Thyroid gland (tissue), 7 donors: ENCODE results near the gene SCYGR4.

GRCh38 chr2:227406352-227406686 lies 18.6 kb upstream of the SCYGR1 start:
- PRO-cap, 2 experiments, result peak in 2 of 2 experiments; most common plus-strand start chr2:227406431 (in 2)
- RAMPAGE, long total RNA, 5 experiments, result no peak in any of the 5 experiments

DNA sequence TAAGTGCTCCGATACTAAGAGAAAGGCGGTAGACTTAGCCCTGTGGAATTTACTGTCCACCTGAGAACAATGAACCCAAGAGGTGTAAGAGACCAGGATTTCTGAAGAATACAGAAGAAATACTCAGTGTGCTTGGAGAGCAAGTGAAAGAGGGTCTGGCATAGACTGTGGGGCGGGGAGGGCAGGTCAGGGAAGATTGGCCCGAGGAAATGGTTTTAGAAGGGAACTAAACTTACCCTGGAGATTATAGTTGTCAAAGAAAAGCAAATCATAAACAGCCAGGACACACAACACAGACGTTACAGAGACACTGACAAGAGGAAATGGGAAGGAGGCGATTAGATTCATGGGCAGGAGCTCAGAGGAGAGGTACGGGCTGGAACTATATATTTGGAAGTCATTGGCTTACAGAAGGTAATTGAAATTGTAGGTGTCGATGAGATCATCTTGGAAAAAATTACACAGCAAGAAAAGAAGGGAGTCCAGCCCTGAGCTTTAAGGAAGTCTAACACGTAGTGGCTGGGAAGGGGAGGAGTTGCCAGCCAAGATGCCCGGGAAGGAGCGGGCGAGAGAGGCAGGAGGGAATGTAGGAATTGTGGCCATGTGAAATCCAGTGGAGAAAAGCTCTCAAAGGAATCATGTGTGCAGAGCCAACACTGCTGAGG lies 25.4 kb upstream of the SCYGR1 start:
- PRO-cap, 2 experiments, result peak in 1 of 2 experiments; most common minus-strand start position 384 of the sequence (in 1)
- RAMPAGE, long total RNA, 5 experiments, result no peak in any of the 5 experiments

DNA sequence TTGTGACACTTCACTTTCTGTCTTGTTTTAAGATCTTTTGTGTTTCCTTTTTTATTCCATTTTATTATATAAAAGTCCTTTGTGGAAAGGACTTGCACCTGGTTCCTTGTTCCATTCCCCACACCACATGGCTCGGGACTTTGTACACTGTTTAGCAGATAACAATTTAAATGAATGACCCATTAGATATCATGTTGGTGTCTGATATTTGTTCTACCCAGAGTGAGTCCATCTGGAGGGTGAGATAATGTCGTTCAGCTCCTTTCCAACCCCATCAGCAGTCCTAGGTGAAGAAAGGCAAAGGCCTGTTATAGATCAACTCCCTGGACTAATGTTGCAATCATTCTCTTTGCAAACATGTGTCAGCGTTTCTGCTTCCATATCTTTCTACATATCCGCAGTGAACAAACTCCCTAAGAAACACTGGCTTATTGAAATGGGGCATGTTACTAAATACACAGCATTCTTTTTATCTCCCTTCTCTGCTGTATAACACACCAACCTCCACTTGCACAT lies 20.7 kb upstream of the AGFG1 start:
- PRO-cap, 2 experiments, result no peak in any of the 2 experiments
- RAMPAGE, long total RNA, 5 experiments, result no peak in any of the 5 experiments

DNA sequence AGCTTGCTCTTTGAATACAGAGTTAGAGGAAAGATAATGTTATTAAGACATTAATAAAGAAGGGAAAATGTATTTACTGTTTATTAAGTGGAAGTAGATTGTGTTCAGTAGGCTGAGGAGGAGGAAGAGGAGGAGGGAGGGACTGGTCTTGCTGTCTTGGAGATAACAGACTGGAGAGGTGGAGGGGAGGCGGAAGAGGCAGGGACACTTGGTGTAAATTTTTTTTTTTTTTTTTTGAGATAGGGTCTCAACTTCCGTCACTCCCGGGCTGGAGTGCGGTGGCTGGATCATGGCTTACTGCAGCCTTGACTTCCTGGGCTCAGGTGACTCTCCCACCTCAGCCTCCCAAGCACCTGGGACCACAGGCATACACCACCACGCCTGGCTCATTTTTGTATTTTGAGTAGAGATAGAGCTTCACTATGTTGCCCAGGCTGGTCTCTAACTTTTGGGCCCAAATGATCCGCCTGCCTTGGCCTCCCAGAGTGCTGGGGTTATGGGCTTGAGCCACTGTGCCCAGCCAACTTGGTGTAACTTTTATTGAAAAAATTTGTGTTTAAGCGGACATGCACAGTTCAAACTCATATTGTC lies 32.1 kb downstream of the AGFG1 start:
- PRO-cap, 2 experiments, result no peak in any of the 2 experiments
- RAMPAGE, long total RNA, 5 experiments, result no peak in any of the 5 experiments

GRCh38 chr2:227617298-227617696 lies at the start of gene SCYGR4:
SCYGR4 (plus strand) TSS chr2:227617498.
- PRO-cap, 2 experiments, result no peak in any of the 2 experiments
- RAMPAGE, long total RNA, 5 experiments, result no peak in any of the 5 experiments

GRCh38 chr2:227781115-227781621 lies 32.5 kb upstream of the CCL20 start:
- PRO-cap, 2 experiments, result peak in 1 of 2 experiments; most common plus-strand start chr2:227781248 (in 1); most common minus-strand start chr2:227781187 (in 1)
- RAMPAGE, long total RNA, 5 experiments, result no peak in any of the 5 experiments

DNA sequence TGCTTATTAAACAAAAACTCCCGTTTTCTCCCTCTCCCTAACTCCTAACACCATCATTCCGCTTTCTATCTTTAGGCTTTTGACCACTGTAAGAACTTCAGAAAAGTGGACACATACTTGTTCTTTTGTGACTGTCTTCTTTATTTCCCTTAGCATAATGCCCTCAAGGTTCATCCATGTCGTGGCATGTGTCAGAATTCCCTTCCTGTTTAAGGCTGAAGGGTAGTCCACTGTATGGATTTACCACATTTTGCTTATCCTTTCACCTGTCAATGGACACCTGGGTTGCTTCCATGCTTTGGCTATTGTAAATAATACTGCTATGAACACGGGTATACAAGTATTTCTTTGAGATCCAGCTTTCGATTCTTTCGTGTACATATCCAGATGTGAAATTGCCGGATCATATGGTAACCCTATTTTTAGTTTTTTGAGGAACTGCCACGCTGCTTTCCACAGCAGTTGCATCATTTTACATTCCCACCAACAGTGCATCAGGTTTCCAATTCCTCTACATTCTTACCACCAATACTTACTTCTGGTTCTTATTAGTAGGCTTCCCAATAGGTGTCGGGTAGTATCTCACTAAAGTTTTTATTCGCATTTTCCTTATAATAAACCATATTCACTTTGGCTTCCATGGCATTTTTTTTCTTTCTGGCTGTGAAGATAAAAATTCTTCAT lies 69.7 kb downstream of the PID1 start:
- PRO-cap, 2 experiments, result no peak in any of the 2 experiments
- RAMPAGE, long total RNA, 5 experiments, result no peak in any of the 5 experiments

GRCh38 chr2:229244736-229245543 lies 26.1 kb downstream of the PID1 start:
- PRO-cap, 2 experiments, result no peak in any of the 2 experiments
- RAMPAGE, long total RNA, 5 experiments, result no peak in any of the 5 experiments

- PRO-cap, 2 experiments, result no peak in any of the 2 experiments
- RAMPAGE, long total RNA, 5 experiments, result no peak in any of the 5 experiments
Observed at GRCh38 chr2:229282946-229283317, 11.8 kb upstream of the PID1 start.

- PRO-cap, 2 experiments, result peak in 1 of 2 experiments; most common plus-strand start chr2:229297544 (in 1); most common minus-strand start chr2:229297425 (in 1)
- RAMPAGE, long total RNA, 5 experiments, result no peak in any of the 5 experiments
Observed at GRCh38 chr2:229297283-229297782, 26.2 kb upstream of the PID1 start.

DNA sequence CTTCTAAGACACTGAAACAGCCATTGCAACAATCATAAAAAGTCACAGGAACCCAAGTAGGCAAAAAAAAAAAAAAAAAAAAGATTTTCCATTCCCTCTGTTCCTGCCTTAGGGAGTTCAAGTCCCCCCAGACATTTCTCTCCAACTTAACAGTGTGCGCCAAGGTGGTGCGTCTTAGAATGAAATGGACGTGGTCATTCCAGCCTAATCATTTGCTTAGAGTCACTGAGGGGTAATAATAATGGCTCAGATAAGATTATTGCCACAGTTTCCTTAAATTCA lies 171.7 kb downstream of the DNER start:
- PRO-cap, 2 experiments, result peak in 1 of 2 experiments; most common minus-strand start position 73 of the sequence (in 1)
- RAMPAGE, long total RNA, 5 experiments, result no peak in any of the 5 experiments

- PRO-cap, 2 experiments, result no peak in any of the 2 experiments
- RAMPAGE, long total RNA, 5 experiments, result no peak in any of the 5 experiments
Observed at GRCh38 chr2:229791699-229792475, 77.5 kb upstream of the DNER start.

DNA sequence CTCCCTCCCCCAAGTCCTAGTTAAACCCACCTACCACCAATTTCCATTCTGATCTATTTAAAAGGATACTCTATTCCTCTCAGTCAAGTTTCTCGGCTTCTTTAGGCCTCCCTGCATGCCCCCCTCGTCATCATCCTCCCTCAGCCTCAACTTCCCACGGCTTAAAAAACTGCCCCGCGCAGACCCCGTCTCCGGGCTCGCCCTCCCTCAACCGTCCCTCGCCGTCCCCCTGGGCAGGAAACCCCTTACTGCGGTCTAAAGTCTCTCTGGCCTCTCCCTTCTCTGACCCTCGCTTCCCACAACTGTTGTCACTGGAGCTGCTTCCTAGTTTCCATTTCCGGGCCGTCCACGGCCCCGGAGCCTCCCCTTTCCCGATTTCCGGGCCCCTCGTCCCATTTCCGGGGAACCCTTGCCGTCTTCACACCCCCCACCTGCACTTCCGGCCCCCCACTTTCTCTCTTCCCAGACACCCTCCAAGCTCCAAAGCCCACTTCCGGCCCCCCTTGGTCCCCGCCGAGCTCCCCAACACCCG lies 721 bp downstream of the TRIP12 start:
- PRO-cap, 2 experiments, result peak in 2 of 2 experiments; most common plus-strand start position 436 of the sequence (in 1); most common minus-strand start position 304 of the sequence (in 1)
- RAMPAGE, long total RNA, 5 experiments, result start-site peak on the minus strand in 1 of 5 experiments, centred at position 329 of the sequence, 74 reads per replicate

GRCh38 chr2:230128831-230129519 lies 60.3 kb upstream of the SLC16A14 start:
- PRO-cap, 2 experiments, result peak in 2 of 2 experiments; most common plus-strand start chr2:230129161 (in 1); most common minus-strand start chr2:230129036 (in 1)
- RAMPAGE, long total RNA, 5 experiments, result no peak in any of the 5 experiments

- PRO-cap, 2 experiments, result no peak in any of the 2 experiments
- RAMPAGE, long total RNA, 5 experiments, result no peak in any of the 5 experiments
Observed at GRCh38 chr2:230409339-230409548, 6.8 kb upstream of the SP100 start.

DNA sequence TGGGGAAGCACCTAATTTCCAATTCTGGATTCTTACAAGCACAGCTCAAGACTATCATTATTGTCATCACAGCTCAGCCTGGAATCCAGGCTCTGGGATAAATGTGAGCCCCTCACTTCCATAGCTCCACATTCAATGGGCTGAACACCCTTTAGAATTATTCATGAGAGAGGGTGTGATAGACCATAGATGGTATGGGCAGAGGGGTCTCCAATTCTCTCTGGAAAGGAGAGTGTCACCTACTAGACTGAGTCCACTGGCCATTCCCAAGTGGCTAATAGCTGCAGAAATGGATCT lies 6.4 kb upstream of the SP100 start:
- PRO-cap, 2 experiments, result no peak in any of the 2 experiments
- RAMPAGE, long total RNA, 5 experiments, result no peak in any of the 5 experiments

- PRO-cap, 2 experiments, result no peak in any of the 2 experiments
- RAMPAGE, long total RNA, 5 experiments, result no peak in any of the 5 experiments
Observed at GRCh38 chr2:230448011-230448638, 32.1 kb downstream of the SP100 start.

GRCh38 chr2:230498909-230499459 lies 83.0 kb downstream of the SP100 start:
- PRO-cap, 2 experiments, result no peak in any of the 2 experiments
- RAMPAGE, long total RNA, 5 experiments, result no peak in any of the 5 experiments

GRCh38 chr2:230658674-230659789 lies 53.6 kb upstream of the CAB39 start:
- PRO-cap, 2 experiments, result no peak in any of the 2 experiments
- RAMPAGE, long total RNA, 5 experiments, result no peak in any of the 5 experiments

GRCh38 chr2:230866721-230867748 lies 2.3 kb downstream of the ITM2C start:
- PRO-cap, 2 experiments, result no peak in any of the 2 experiments
- RAMPAGE, long total RNA, 5 experiments, result no peak in any of the 5 experiments